PC-3 (cell line): ENCODE measurements around a stretch of chr3.

GRCh38 chr3:177033971-177034389 lies 163.3 kb downstream of the TBL1XR1 start:
- RAMPAGE, long total RNA: no peak

DNA sequence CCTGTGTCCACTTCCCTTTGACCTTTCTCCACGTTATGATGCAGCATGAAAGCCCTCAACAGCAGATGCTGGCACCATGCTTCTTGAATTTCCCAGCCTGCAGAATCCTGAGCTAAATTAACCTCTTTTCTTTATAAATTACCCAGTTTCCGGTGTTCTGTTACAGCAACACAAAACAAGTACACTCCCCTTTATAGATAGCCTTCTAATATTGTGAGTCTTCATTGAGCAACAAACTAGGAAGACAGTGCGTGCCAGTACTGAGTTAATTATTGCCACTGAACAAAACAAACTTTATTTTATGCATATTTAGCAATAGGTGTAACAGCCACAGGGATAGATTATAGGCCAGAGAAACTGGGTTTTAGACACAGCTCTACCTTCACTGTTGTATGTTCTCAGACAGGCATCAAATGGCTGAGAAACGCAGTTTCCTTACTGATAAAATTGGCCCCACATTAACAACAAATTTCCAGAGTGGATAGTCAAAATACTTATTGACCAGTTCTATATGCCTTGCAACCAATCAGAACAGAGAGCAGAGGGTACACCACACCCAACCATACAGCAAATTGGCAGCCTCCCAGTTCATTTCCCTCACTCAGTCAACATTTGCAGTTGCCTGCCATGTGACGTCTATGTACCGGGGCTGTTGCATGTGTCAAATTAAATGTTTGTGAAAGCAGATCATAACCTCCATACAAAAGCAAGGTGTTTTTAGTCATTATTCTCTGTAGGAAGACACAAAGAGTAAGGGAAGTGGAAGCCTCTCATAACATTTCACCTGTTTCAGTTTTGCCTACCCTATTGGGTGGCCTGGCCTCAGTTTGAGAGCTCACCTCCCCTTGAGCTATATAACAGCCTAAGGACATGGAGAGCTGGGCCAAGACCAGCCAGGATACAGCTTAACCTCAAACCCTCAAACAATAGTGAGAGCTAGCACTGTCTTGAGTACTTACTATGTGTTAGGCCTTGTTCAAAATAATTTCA lies 14.6 kb upstream of the TBL1XR1 start:
- RAMPAGE, long total RNA: no peak

DNA sequence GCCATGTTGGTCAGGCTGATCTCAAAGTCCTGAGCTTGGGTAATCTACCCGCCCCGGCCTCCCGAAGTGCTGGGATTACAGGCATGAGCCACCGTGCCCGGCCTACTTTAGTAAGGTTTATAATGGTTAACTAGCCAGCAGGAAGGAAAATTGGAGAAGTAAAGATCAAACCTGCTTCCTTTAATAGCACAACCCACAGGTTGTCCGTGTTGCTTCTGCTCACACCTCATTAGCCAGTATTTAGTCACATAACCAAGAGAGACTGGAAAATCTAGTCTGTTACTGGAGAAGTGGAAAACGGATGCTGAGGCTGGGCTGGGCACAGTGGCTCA lies 51.9 kb upstream of the TBL1XR1 start:
- RAMPAGE, long total RNA: no peak

DNA sequence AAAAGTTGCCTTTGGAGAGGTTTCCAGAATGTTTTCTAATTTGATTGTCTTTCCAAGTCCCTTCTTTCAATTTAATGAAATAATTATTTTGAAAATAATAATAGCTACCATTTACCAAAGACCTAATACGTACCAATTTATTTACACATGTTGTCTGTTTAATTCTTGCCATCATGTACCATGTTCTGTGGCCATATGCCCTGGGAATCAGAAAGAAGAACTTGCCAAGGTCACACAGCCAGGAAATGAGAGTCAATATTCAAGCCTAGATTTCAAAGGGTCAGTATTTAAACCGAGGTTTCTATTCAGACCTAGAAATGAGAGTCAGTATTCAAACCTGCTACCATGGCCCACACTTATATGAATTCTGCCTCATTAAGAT lies 103.5 kb upstream of the TBL1XR1 start:
- RAMPAGE, long total RNA: no peak

- RAMPAGE, long total RNA: no peak
These were observed 154.6 kb upstream of the TBL1XR1 start for GRCh38 chr3:177351920-177352324.

GRCh38 chr3:177359393-177360287 lies 162.4 kb upstream of the TBL1XR1 start:
- RAMPAGE, long total RNA: no peak

DNA sequence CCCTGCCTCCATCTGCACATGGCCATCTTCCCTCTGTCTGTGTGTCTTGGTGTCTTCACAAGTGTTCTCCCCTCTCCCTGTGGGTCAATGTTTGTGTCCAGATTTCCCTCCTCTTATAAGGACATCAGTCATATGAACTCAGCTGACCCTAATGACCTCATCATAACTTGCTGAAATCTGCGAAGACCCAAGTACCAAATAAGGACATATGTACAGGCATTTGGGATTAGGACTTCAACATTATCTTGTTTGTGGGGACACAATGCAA lies 372.6 kb upstream of the TBL1XR1 start:
- RAMPAGE, long total RNA: no peak

DNA sequence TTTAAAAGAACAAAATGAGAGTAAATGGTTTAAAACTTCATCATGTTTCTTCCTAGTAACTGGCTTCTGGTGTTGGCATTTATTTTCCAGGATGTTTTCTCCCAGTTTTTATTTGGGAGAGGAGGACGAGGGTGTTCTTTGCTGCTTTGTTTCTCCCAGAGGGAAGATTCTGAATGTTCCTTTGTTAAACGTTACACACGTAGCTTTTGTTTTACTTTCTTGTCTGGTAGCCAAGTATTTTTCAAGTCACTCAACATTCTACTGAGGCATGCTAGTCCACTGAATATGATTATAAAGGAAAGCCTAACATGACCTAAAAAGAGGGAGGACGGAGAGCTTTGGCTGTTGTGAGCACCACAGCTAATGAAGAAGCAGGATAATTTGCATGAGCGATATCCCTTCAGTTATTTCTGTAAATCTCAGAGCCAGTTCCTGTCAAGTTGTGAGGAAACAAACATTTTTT lies 422.1 kb upstream of the TBL1XR1 start:
- RAMPAGE, long total RNA: no peak

GRCh38 chr3:178418896-178419409 lies 117.3 kb upstream of the KCNMB2 start:
- RAMPAGE, long total RNA: no peak

DNA sequence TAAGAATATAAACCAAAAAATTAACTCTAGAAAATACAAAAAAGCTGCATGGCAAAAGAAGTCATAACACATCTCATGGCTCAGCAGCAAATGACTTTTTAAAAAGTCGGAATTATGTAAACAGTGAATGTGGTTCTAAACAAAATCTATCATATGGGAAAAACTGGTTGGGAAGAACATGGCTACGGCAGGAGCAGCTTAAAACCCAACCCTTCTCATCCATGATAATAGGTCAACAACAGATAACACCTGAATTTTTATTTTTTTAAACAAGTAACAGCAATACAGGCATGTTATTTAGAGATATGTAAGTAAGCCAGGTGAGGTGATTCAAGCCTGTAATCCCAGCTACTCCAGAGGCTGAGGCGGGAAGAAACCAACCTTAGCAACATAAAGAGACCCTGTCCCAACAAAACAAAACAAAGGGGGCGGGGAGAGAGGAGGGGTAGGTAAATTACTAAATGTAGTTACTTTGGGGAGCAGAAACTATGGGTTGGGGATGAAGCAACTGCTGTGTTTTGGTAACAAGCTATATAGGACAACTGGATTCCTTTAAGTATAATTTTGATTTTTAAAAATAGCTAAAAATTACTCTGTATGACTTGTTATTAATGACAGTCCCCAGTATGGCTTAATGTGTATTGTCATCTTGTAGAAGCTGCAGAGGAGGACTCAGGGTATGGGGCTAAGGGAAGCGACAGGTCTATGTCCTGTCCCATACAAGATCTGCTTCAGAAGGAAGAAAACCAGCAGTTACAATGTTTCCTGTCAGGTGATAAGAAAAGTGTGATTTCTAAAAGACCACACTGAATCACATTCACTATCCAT lies 46.9 kb downstream of the GNB4 start:
- RAMPAGE, long total RNA: no peak

GRCh38 chr3:179526886-179527604 lies 35.7 kb upstream of the ACTL6A start:
- RAMPAGE, long total RNA: no peak

DNA sequence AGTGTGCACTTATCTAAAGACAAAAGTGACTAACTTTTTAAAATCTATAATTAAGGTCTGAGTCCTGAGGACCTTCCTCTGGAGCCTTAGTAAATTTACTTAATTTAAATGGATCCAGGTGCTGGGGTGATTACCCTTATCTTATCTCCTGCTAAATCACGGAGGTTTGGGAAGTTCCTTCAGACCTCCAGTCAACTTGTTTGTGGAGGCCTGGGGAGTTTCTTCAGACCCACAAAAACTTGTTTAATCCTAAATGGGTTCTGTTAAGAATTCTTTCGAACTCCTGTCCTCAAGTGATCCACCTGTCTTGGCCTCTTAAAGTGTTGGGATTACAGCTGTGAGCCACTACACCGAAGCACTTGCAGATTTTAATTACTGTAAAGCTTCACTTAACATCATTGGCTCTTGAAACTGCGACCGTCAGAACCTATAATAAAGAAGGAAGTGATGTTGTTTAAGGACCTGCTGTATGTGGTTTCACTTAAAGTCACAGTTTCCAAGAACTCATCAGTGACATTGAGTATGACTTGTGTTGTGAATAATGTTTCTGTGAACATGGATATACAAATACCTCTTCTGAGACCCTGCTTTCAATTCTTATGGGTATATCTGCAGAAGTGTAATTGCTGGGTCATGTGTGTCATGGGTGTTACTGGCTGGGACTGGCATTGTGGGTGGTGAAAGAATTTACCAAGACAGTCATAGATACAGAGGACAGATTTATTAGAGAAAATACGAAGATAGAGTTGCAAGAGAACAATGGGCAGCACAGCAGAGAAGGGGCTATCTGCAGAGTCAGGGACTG lies 4.2 kb downstream of the NDUFB5 start:
- RAMPAGE, long total RNA: no peak

DNA sequence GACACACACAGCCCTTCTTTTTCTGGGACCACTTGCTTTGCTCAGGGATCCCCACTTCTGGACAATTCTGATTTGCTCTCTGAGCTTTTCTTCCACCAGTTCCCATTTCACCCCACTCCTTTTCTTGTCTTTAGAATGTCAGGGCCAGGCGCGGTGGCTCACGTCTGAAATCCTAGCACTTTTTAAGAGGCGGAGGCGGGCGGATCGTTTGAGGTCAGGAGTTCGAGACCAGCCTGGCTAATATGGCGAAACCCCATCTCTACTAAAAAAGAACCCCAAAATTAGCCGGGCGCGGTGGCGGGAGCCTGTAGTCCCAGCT lies 903 bp downstream of the USP13 start:
- RAMPAGE, long total RNA: no peak

DNA sequence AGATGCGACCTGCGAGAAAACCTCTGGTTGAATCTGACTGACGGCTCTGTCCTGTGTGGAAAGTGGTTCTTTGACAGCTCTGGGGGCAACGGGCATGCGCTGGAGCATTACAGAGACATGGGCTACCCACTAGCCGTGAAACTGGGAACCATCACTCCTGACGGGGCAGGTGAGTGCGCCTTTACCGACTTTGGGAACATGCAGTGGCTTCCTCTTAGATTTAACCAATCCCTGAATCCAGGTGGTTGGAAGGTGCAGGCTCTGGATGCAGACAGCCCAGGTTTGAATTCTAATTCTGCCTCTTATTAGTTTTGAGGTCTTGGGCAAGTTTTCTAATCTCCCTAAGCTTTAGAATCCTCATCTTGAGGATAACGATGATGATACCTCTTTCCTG lies 55.9 kb downstream of the USP13 start:
- RAMPAGE, long total RNA: no peak

GRCh38 chr3:179719666-179720530 lies 67.1 kb downstream of the USP13 start:
- RAMPAGE, long total RNA: no peak

DNA sequence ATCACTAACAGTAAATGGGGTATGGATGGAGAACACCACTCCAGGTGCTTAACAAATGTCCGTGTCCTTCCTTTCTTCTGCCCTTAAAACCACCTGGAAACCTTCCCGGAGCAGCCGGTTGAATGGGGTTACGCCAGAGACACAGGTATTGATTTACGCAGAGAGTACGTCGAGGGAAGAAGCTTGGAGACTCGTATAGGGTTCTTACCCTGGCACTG lies 415 bp upstream of the TTC14 start:
- RAMPAGE, long total RNA: no peak

DNA sequence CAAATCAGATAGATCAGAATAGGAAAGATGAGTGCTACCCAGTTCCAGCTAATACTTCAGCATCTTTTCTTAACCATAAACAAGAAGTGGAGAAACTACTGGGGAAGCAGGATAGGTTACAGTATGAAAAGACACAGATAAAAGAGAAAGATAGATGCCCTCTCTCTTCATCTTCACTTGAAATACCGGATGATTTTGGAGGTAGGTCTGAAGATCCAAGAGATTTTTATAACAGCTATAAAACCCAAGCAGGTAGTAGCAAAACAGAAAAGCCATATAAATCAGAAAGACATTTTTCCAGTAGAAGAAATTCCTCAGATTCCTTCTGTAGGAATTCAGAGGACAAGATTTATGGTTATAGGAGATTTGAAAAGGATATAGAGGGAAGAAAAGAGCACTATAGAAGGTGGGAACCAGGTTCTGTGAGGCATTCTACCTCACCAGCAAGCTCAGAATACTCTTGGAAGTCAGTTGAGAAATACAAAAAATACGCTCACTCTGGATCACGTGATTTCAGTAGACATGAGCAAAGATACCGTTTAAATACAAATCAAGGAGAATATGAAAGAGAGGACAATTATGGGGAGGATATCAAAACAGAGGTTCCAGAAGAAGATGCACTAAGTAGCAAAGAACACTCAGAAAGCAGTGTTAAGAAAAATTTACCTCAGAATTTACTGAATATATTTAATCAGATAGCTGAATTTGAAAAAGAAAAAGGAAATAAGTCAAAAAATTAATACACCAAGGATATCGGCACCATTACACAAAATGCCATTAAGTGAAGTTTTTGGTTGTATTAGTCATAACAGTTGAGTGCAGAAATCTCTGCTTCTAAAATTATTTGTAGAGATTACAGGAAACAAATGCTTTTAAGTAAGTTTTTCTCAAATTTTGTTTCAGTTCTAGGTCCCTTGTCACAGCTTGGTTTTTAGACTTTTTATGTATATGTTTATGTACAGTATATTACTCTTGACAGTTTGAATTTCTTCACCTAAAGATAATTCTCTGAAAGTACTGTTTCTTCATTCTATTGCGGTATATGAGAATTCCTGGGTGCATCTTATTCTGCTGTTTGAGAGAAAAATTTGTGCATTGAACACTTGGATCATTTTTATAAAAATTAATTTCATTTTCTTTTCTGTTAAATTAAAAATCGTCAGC lies 8.2 kb downstream of the TTC14 start:
- RAMPAGE, long total RNA: no peak

- RAMPAGE, long total RNA: no peak
These were observed 41.7 kb upstream of the FXR1 start for GRCh38 chr3:180870720-180871208.

GRCh38 chr3:181266022-181266401 lies 276.5 kb upstream of the DNAJC19 start:
- RAMPAGE, long total RNA: no peak

- RAMPAGE, long total RNA: no peak
These were observed 314.5 kb upstream of the DNAJC19 start for GRCh38 chr3:181304049-181304433.